Neural progenitor cell (in vitro differentiated cells): ENCODE results near the genes RAB40A, TCEAL4, TCEAL1, RAB9B, TMSB15C, PWWP3B and NUP62CL.

DNA sequence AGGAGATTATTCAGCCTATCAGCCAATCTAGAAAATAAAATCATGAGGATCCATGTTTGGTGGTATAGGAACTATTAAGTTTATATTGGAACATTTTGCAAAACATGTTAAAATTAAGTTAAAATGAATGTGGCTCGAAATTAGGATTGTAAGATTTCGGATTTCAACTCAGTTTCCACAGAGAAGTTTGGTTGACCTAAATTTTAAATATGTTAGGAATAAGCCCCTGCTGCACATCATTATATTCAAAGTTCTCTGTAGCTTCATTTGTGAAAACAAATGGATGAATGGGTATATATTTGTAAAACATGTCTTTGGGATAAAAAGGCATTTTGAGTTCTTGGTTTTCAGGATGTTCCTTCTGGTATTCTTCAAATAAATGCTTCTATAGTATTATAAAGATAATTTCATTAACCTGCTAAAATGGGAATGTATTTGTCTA, at the start of gene RAB40A:
RAB40A (minus strand) TSS at position 60 of the 442 bp plus-strand sequence.
- RAMPAGE, long total RNA, result no peak

DNA sequence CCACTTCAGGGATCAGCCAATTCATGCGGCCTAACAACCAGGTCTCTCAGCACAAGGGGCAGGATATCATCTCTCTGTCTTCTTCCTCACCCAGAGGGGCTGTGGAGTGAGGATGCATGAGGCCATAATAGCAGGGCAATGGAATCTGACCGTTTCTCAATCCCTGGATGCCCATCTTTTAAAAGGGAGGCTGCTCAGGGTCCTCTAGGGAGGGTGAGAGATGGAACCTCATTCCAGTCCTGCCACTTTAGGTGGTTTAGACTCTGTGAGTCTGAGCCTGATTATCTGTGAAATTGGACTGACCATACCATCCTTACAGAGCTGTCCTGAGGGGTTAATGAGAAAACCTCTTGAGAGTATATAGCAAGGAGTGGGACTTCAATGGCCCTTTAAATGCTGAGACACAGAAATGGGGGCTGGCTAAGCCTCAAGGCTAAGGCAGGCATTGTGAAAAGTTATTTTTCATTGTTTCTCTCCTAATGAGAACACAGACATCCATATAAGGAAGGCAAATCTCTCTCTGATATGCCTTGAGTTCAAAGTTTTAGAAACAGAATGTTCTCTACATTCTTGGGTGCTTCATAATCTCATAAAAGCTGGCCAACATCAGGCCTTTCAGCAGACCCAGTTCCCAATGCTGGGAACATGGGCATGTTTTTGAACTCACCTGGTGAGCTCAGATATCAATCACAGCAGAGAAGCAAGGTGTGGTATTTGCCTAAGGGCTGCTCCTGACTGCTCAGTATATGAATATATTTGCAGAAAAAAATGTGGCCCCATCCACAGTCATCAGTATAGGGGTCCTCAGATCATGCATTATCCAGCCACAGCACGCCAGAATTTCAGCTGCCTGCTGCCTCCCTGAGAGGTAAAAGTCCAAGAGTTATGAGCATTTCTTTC, 19.3 kb upstream of the RAB40A start:
- RAMPAGE, long total RNA, result no peak

DNA sequence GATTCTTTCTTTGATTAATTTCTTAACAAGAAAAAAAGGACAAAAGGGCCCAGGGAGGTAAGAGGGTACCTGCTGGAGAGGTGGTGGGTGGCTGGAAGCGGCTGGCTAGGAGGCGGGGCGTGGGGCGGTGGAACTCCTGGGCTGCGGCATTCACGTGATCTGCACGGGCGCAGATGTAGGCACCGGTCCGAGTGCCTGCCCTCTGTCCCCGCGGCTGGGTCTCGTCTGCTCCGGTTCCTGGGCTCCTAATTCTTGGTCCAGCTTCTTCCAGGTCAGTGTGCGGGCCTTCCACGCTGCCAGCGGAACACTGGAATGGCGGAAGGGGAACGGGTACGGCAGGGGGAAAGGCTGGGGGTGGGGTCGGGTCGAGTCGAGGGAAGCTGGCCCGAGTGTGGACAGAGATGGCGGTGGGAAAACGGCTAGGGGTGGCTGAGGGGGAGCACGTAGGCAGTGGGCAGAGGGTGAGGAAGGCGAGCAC, at the start of gene TCEAL4:
TCEAL4 (plus strand) TSS at position 162 of the 478 bp plus-strand sequence.
- RAMPAGE, long total RNA, result start-site peak on the plus strand centred at position 174 of the sequence, 67 bp wide, 2,644 and 1,234 reads in 2 replicates

- RAMPAGE, long total RNA, result no peak
Measured at GRCh38 chrX:103628342-103629216, at the start of gene TCEAL1. TCEAL1 (plus strand) TSS chrX:103628975.

DNA sequence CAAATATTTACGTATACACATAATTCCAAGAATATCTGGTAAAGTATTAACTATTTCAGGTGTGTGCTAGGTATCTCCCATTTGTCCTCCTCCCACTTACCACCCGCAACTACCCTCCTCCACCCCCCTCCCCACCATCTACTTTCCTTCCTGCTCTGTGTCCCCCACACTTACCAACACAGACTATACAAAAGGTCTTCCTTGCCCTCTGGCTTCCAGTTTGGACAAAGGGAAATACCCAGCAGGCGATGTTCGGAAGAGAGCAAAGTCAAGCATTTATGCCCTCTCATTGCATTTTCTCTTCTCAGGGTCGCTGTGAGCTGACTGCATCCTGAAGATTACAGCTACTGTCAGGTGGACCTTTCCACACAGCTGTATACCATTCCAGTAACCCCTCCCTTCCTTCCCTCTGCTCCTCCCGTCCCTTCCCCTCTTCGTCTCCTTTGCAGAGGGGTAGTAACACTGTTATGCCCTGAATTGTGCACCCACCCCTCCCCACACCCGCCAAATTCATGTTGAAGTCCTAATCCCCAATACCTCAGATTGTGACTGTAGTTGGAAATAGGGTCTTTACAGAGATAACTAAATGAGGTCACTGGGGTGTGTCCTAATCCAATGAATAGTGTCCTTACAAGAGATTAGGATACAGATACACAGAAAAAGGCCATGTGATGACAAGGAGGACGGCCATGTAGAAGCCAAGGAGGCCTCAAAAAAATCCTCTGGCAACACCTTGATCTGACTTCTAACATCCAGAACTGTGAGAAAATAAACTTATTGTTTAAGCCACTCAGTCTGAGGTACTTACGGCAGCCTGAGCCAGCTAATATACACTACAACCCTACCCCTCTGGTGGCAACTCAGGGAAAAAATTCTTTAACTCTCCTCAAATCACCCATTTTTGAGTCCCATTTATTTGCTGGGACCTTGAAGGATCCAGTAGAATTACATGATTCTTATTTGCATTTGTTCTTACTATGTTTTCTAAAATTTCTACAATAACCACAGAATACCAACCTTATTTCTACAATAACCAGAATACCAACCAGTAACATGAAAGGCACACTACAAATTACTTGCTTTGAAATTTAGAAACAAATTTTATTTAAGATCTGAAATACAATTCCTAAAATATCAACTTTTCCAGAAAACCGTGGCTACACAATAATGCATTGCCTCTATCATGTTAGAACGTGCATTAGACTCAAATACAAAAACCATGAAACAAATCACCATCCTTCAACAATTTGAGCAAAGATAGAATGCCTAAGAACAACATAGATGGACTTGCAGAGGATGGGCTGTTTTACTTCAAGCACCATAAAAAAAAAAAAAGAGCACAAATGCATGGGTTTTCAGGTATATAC, 11.6 kb downstream of the MORF4L2 start:
- RAMPAGE, long total RNA, result no peak

- RAMPAGE, long total RNA, result no peak
Measured at GRCh38 chrX:103828315-103829005, 3.6 kb downstream of the RAB9B start.

DNA sequence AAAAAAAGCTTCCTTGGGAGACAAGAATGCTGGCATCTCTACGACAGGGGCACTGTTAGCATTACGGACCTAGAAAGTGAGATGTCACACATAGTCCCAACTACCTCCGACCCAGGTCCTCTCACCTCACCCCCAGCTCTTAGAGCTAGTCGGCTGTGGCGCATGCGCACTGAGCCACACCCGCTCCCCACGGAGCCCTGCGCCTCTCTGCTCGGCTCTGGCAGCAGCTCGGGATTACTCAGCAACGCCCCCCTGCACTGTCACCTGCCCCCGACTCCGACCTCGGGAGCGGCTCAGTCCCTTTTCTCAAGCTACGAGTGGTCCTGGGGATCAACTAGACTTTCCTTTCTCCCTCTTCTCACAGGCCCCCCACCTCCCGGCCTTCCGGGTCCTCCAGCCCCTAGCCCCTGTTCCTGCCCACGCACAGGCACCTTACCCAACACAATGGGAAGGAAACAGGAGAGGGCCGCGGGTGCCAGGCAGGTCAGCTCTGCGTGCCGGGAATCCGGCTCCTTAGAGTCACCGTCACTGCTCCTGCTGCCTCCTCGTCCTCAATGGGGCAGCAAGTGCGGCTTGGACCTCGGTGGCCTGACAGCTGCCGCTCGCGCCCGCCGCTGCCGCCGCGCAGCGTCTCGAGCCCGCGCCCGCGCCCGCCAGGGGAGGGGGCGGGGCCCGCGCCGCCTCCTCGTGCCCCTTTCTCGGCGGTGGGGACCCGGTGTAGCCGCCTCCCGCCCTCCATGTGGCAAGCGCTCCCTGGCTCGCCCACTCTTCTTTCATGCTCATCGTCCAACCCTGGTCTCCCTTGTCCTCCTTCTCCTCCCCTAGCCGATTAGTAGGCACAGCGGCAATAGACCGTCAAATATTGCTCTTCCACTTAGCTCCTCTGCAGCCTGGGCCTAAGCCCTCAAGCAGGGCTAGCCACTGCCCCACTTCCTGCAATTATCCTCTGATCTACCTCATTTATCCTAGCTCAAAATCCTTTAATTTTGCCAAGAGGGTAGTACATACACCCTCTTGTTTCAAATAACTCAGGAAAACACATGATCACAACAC, at the start of gene RAB9B:
RAB9B (minus strand) TSS at position 634 of the 1,053 bp plus-strand sequence.
- RAMPAGE, long total RNA, result no peak

- RAMPAGE, long total RNA, result no peak
Measured at GRCh38 chrX:104076053-104076659, at the start of gene TMSB15C. TMSB15C (minus strand) TSS chrX:104076236.

DNA sequence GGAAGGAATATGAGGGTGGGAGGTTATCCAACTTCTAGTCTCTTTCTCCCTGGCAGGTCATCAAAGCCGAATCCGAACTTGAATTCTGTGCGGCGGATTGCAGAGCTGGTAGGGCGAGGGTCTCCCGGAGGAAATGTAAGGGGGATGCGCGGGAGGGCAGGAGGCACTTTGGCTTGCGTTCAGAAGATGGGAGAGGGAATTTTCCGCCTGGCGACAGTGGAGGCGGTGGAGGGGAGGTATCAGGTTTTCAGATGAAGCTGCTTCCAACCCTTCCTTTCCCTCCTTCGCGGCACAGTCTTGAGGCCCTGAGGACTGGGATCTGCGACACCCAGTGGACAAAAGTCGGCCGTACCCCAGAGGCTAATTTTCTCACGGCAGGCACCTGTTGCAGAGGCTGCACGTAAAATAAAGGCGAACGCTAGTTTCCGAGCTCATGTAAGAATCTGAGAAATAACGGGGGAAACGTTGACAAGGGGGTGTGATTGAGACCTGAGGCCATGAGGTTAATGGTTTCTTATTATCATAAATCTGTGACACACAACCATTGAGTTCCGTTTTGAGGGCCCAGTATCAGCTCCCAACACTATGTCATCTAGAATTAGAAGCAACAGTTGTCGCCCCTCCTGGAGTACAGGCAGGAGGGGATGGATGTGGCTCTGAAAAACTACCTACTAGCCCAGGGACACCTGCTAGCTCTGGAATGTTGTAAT, 971 bp downstream of the ZCCHC18 start:
- RAMPAGE, long total RNA, result no peak

DNA sequence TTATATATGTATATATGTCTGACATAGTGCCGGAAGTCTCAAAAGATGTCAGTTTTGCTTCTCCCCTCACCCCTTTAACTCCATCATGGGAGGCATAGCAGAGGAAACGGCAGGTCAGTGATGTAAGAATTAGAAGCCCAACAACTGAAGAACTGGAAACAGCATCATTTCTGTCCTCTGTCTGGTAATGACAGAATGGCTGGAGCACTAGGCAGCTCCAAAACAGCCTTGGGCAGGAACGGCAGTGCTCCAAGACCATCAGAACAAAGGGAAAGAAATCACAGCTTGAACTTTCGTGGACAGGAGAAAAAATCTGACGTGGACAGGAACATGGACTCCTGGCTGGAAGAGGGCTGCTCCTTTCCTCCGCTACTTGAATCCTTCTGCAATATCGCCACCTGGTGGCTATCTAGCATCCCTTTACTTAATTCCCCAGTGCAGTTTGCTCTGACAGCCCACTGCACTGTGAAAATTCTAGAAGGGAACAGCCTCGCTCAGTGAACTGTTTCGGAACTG, 20.5 kb downstream of the SLC25A53 start:
- RAMPAGE, long total RNA, result no peak

DNA sequence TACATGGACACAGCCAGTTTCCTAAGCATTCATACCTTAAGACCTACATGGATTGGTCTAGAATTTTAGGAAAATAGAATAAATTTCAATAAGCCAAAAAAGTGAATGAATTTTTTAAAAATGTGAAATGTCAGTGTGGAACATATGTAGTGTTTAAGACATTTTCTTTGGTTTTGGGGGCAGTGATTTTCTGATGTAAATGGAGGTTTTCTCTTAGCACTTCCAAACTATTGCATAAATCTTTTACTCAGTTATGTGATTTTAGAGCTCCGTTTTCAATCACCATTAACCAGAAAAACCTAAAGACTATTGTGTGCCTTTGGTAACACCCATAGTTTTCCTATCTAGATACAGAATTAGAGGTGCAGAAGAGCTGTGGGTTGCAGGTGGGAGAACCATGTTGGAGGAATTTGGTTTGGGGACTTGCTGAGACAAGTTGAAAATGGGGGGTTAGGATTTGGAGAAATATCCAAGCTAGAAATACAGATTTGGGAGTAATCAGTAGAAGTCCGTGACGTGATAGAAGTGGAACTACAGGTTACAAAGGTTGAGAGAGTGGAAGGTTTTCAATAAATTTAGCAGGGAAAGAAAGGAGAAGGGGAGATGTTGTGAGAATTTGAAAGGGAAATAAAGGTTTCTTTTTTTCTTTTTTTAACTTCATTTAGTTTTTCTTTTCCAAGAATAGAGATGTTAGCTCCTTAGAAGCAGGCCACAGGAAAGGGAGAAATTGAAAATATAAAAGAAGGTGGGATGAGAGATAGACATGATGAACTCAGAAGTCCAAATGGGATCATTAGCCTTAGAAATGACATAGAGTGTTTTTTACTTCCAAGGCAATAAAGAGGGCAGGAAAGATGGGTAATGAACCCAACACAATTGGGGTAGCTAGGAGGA, 3.9 kb downstream of the FAM199X start:
- RAMPAGE, long total RNA, result no peak

DNA sequence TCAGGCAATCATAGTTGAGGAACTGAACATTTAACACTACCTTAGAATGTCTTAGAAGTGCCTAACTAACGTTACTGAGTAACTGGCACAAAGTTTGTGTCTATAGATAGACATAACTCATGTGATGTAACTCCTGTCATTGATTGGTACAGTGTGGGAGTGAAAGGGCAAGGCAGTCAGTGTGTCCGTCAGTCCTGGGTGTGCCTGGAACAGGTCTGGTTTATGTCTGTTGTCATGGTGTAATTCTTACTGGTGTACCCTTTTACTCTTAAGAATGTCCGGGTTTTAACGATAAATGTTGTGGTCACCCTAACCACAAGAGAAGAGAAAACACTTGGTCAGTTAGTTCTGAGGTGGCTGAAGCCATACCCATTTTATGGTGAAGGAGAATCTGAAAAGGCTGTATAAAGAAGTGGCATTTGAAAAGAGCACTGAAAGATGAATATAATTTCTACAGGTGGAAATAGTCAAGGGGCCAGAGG, 93.2 kb upstream of the ESX1 start:
- RAMPAGE, long total RNA, result no peak

GRCh38 chrX:104420842-104421275, 145.1 kb upstream of the IL1RAPL2 start:
- RAMPAGE, long total RNA, result no peak

GRCh38 chrX:104909436-104910081, 310.9 kb downstream of the TEX13A start:
- RAMPAGE, long total RNA, result no peak

- RAMPAGE, long total RNA, result no peak
Measured at GRCh38 chrX:106168014-106168576, at the start of gene PWWP3B. PWWP3B (plus strand) TSS chrX:106168305.

DNA sequence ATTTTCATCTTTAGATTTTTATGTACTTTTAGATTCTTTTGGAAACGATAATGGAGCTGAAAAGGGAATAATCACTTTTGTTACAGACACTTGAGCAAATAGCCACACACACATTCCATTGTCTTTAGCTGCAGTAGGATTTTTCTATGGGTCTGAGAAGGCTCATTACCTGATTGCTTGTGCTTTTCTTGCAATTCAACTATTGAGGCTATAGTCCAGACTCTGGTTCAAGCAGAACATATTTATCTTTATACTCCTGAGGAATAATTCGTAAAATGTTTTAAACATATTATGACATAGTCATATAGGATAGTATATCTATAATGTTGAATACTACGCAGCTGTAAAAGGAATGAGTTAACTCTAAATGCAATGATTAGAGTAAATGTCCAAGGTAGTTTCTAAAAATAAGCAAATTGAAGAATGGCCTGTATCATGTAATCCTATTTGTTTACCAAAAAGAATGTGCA, 1.3 kb downstream of the PWWP3B start:
- RAMPAGE, long total RNA, result no peak

GRCh38 chrX:106484262-106484658, 127.5 kb upstream of the RADX start:
- RAMPAGE, long total RNA, result no peak

- RAMPAGE, long total RNA, result no peak
Measured at GRCh38 chrX:106725830-106726354, 609 bp upstream of the RNF128 start.

DNA sequence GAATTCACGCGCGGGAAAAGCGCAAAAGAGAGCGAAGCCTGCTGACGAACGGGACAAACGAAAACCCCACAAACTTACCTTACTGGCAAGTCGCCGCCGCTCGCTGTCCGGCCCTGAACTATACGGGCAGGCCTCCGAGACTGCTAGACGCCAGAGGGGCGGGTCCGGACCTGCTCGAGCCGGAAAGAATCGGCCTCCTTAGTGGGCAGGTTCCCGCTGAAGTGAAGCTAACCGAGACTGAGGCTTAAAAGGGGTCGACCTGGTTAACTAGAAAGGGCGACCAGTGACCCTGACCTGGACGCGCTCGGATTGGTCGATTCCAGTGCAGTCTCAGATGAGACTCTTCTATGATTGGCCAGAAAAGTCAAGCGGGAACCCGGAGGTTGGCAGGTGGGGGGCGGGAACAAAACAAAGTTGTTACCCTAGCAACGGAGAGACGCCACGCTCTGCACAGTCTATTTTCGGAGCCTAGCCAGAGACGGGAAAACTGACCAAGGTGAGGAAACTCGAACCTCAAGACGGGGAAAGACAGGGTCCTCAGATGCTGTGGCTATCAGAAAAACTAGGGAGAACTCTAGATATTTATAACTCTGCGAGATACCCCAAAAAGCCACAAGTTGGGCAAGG, at the start of gene NUP62CL:
NUP62CL (minus strand) TSS at position 239 of the 627 bp plus-strand sequence.
- RAMPAGE, long total RNA, result no peak

GRCh38 chrX:107713863-107714271, 61.7 kb downstream of the TSC22D3 start:
- RAMPAGE, long total RNA, result no peak